ENCODE data around the genes MYO1D and PEX12.

GRCh38 chr17:32483166-32484374, 3.2 kb upstream of the CDK5R1 start:
- RRBS, result no CpG with 5 or more reads among the region's 11 CpGs

DNA sequence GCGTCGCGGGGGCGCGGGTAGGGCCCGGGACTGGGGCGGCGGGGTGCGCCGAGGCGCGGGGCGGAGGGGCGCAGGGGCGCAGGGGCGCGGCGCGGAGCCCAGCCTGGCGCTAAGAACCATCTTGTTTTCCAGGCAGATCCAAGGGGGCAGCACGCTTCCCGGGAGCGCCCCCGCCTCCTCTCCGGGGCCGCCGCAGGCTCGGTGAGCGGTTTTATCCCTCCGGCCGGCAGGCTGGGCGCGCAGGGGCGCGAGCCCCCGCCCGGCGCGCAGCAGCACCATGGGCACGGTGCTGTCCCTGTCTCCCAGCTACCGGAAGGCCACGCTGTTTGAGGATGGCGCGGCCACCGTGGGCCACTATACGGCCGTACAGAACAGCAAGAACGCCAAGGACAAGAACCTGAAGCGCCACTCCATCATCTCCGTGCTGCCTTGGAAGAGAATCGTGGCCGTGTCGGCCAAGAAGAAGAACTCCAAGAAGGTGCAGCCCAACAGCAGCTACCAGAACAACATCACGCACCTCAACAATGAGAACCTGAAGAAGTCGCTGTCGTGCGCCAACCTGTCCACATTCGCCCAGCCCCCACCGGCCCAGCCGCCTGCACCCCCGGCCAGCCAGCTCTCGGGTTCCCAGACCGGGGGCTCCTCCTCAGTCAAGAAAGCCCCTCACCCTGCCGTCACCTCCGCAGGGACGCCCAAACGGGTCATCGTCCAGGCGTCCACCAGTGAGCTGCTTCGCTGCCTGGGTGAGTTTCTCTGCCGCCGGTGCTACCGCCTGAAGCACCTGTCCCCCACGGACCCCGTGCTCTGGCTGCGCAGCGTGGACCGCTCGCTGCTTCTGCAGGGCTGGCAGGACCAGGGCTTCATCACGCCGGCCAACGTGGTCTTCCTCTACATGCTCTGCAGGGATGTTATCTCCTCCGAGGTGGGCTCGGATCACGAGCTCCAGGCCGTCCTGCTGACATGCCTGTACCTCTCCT, 839 bp downstream of the CDK5R1 start:
- RRBS, result 21% methylated on average over 22 of the region's 86 CpGs

- RRBS, result no CpG with 5 or more reads among the region's 1 CpG
Measured at GRCh38 chr17:32586375-32586764, 99.6 kb downstream of the CDK5R1 start.

DNA sequence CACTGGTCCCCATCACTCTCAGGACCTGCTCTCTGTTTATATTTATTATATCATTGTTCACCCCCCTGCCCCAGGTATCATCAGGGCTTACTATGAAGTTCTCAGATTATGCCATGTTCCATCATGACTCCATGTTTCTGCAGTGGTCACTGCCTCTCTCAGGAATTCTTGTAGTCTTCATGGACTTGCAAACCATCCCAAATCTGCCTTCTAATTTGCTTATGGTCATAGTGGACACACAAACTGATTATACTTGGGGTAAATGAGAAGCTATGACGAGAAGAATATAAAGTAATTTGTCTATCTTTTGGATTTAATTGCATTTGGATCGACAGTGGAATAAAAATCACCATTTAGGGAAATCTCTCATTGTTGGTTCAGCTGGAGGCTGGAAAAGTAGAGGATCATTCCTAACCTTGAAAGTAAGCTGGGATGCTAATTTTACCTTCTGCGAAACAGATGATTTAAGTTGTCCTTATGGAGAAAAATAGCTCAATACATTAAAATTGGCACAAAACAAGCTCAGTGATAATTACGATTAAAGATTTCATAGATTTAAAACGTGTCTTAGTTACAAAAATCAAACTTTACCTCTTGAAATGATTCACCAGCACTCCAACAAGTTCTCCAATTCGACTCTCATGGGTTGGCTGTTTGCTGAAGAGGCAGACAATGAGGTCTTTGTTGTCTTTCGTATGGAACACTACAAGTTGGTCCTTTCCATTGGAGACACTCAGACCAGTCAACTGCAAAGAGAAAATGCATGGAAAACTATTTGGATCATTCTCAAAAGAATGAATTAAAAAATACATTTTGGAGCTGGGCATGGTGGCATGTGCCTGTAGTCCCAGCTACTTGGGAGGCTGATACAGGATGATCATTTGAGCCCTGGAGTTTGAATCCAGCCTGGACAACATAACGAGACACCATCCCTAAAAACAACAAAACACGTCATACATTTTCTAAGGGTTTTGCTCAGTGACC, 118.0 kb downstream of the CDK5R1 start:
- RRBS, result no CpG with 5 or more reads among the region's 9 CpGs

DNA sequence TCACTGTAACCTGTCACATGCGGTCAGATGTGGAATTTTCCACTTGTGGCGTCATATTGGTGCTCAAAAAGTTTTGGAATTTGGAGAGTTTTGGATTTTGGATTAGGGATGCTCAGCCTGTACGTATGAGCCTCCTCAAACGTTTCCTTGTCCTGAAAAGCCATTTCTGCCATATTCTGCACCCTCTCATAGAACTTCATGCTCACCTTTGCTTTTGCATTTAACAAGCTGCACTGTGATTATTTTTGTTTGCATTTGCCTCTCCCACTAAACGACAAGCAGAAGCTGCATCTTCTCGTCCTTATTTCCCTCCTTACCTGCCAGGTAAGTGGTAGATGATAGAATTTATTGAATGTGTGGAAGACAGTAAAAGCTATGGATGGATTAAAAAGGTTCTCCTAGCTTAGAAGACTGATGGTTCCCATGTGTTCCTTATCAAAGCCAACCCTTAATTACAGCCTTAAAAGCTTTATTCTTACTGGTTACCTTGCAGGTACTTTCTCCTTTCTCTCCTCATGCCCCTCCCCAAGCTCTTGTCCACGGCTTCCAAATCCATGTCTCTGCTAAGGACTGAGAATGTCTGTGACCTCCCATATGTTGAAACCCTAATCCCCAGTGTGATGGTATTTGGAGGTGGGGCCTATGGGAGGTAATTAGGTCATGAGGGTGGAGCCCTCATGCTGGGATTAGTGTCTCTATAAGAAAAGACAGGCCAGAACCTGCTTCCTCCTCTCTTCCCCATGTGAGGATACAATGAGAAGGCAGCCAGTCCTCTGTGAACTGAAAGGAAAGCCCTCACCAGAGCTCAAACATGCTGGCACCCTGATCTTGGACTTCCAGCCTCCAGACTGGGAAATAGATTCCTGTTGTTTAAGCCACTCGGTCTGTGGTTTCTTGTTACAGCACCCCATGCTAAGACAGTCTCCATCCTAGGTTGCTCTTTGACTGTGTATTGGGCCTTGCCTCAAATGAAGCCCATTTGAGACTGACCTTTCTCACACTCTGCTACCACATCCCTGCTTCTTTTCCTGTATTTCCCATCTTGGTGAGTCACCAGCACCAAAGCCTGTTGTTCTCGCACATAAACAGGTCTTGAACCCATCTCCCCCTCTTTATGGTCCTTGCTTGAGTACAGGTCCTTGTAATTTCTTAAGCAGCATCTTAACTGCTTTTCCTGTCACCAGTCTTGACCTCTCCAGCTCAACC, 134.7 kb downstream of the CDK5R1 start:
- RRBS, result no CpG with 5 or more reads among the region's 9 CpGs

DNA sequence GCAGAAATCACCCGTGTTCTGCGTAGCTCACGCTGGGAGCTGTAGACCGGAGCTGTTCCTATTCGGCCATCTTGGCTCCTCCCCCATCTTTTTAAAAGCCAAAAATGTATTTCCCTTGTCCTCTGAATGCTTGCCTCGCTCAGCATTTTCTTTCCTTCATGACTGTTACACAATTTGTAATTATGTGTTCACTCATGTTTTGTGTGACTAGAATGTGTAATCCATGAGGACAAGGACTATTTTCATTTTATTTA, 192.8 kb downstream of the MYO1D start:
- RRBS, result no CpG with 5 or more reads among the region's 6 CpGs

GRCh38 chr17:32806687-32807026, 70.3 kb downstream of the MYO1D start:
- RRBS, result no CpG with 5 or more reads among the region's 2 CpGs

DNA sequence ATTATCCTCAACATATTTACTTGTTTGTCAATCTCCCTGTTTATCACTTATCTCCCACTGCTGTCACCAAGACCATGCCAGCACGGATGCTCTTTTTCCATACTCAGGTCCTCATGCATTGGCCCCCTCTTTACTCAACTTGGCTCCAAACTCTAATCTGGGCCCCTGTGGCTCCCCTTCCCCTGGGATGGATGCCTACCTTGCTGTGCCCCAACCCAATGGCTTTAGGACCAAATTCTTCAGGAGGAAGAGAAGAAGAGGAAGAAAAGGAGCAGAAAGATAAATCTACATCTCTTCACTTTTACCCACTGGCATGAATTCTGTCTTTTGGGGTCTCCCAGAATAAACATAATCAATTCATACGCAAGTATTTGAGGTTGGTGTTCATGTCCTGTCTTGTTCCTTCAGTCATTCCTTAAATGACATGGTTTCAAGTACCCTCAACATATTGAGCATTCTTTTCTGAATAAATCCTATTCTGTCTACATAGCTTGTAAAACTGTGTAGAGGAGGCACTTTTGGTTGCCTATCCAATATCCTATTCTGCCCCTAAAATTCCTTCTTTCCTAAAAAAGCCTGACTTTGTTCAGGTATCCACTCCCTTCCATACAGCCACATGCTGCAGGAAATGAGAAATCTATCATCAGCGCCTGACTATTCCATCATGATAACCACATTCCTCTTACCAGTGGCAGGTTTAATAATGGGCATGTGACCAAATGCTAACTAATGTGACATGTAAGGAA, 17.5 kb downstream of the MYO1D start:
- RRBS, result no CpG with 5 or more reads among the region's 3 CpGs

- RRBS, result 1% methylated on average over 65 of the region's 124 CpGs
Measured at GRCh38 chr17:32876560-32877525, at the start of gene MYO1D. Gene MYO1D, minus strand, starts transcription at chr17:32877124.

- RRBS, result no CpG with 5 or more reads among the region's 4 CpGs
Measured at GRCh38 chr17:32909815-32910376, 18.1 kb upstream of the TMEM98 start.

DNA sequence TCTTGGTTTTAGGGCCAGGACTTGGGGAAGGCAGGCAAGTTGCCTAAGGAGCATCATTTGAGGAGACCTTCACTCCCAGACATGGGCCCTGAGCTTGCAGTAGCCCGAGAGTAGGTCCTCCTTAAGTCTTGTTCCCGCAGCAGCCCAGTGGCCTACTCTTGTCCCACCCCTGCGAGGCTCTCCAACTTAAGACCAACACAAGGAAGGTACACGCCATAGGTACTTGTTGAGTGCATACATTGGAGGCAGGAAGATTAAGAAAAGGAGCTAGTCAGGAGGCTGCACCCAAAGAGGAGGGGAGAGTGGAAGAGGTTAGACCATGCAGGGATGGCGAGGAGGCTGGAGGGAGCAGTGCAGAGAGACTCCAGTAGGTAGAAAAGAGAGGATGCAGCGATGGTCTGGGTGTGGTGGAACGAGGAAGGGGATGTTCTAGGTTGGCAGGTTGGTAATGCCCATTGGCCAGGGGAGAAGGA, 120.9 kb upstream of the ASIC2 start:
- RRBS, result no CpG with 5 or more reads among the region's 7 CpGs

GRCh38 chr17:34298144-34298522, 12.6 kb downstream of the CCL11 start:
- RRBS, result no CpG with 5 or more reads among the region's 23 CpGs

GRCh38 chr17:34601225-34601732, 21.9 kb downstream of the TMEM132E start:
- RRBS, result no CpG with 5 or more reads among the region's 3 CpGs

DNA sequence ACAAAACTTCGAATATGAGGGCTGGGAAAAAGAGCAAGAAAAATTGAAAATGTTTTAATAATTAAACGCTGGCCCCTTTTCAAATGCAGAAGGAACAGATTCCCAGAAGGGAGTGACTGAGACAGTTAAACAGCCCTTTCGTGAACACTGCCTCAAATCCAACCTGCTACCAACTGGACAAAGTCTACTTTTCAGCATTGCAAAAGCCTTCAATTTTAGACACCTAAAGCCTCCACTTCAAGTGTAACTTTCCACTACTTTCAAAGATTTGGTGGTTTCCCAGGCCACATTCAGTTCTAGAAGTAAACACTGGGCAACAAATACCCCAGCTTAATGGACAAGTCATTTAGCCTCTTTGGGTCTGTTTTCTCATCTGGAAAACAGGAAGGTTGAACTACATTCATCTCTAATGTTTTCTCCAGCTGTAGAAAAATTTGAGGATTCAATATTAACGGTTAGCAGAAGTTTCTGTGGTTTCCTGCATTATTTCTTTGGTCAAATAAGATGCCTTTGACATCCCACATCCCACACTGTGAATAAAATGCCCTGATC, 11.8 kb downstream of the RFFL start:
- RRBS, result no CpG with 5 or more reads among the region's 4 CpGs

- RRBS, result no CpG with 5 or more reads among the region's 9 CpGs
Measured at GRCh38 chr17:35258476-35259312, 15.8 kb downstream of the SLFN5 start.

DNA sequence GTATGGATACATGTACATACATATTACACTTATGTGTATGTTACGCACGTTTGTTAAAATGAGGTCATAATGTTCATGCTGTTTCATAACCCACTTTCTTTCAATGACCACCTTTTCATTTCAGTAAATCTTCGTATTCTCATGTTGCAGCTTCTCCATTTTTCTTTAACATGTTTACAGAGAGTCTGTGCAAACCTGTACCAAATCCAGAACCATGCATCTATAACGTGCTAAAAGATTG, 1.2 kb upstream of the SLFN11 start:
- RRBS, result no CpG with 5 or more reads among the region's 4 CpGs

GRCh38 chr17:35433387-35433563, 975 bp upstream of the SLFN12 start:
- RRBS, result no CpG with 5 or more reads among the region's 3 CpGs

DNA sequence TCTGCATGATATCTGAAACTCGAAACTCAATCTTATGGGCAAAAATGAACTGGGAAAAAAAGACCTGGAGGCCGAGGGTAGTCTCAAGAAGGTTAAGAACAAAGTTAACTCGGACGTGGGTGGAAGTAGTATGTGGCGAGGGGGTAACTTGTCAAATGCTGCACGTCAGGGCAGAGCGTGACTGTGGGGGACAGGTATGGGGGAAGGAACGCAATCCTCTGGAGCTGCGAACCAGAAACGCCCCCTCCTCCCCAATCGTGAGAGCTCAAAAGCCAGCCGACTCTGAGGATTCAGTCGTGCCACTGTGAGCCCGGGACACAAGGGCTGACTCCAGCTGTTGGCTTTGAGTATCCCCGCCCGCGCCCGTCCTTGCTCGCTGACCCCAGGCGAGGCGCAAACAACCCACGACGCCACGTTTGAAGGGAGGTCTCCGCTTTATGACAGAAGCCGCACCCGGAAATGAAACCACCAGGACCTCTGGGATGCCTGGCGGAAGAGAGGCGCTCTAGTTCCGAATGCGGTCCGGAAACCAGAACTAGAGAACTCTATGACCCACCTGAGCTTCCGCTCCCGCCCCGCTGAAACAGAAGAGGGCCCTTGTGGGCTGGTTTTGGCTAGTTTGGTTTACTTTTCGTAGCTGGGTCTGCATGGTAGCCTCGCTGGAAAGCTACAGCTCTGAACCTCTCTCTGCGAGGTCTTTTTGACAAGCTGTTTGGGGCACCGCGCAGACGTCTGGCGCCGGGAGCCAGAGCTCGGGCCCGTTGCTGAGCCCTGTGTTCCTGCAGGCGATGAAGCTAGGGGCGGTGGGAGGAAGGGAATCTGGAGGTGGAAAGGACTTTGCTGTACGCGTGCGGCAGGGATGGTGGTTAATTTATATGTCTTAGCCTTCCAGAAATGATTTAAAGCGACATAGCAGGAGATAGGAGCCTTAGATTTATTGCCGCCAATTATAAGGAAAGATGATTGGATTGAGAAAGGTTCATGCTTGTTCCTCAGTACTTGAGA, at the start of gene PEX12:
Gene PEX12, minus strand, starts transcription at position 442 of the 1,005 bp plus-strand sequence.
- RRBS, result 2% methylated on average over 6 of the region's 52 CpGs

- RRBS, result no CpG with 5 or more reads among the region's 8 CpGs
Measured at GRCh38 chr17:35701528-35702836, 29.5 kb upstream of the RASL10B start.